ENCODE measurements around a stretch of chr1.

GRCh38 chr1:20666786-20667207, 5.6 kb upstream of the DDOST start:
- PRO-cap, result no peak
- RAMPAGE, long total RNA, 2 experiments, result no peak in any of the 2 experiments

DNA sequence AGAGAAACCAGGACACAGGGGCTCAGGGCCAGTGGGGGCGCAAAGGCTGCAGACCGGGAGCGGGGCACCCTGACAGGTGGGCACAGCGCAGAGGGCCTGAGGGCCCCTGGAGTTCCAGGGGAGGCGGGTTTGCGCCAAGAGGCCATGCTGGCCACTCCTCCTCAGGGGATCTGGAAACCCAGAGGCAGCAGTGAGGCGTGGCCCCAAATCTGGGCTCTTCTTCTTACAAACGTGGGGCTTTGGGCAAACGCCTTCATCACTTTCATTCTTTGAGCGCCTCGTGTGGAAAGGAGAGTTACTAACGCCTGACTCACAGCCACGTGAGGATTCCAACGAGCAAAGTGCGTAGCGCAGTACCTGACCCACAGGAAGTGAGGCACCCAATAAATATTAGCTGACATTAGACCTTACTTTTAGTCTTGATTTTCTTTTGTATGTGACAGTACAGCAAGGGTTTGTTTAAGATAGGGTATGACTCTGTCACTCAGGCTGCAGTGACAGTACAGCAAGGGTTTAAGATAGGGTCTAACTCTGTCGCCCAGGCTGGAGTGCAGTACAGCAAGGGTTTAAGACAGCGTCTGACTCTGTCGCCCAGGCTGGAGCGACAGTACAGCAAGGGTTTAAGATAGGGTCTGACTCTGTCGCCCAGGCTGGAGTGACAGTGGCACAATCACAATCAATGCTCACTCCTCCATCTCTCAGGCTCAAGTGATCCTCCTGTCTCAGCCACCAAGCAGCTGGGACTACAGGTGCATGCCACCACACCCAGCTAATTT, 635 bp upstream of the SH2D5 start:
- PRO-cap, result unidirectional peak, minus-strand start at position 271 of the sequence
- RAMPAGE, long total RNA, 2 experiments, result no peak in any of the 2 experiments

DNA sequence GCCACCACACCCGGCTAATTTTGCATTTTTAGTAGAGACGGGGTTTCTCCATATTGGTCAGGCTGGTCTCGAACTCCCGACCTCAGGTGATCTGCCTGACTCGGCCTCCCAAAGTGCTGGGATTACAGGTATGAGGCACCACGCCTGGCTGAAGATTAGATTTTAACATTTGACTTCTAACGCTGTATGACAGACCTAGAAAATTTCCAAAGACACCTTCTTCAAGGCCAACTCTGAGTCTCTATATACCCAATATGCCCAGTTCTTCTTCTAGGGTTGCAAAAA, 25.0 kb upstream of the SH2D5 start:
- PRO-cap, result no peak
- RAMPAGE, long total RNA, 2 experiments, result no peak in any of the 2 experiments

- PRO-cap, result no peak
- RAMPAGE, long total RNA, 2 experiments, result no peak in any of the 2 experiments
Measured at GRCh38 chr1:20787912-20788411, 855 bp upstream of the HP1BP3 start.

DNA sequence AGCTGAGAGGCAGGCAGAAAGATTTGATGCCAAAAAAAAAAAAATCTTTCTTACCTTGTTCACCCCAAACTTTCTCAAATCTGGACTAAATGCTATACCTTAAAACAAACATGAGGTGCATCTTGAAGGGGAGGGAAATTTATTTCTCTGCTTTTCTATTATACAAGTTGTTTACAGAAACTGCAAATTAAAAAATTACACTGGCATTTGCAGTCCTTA, 19.6 kb upstream of the HP1BP3 start:
- PRO-cap, result no peak
- RAMPAGE, long total RNA, 2 experiments, result no peak in any of the 2 experiments

GRCh38 chr1:20972871-20973261, 185.8 kb upstream of the HP1BP3 start:
- PRO-cap, result no peak
- RAMPAGE, long total RNA, 2 experiments, result no peak in any of the 2 experiments

DNA sequence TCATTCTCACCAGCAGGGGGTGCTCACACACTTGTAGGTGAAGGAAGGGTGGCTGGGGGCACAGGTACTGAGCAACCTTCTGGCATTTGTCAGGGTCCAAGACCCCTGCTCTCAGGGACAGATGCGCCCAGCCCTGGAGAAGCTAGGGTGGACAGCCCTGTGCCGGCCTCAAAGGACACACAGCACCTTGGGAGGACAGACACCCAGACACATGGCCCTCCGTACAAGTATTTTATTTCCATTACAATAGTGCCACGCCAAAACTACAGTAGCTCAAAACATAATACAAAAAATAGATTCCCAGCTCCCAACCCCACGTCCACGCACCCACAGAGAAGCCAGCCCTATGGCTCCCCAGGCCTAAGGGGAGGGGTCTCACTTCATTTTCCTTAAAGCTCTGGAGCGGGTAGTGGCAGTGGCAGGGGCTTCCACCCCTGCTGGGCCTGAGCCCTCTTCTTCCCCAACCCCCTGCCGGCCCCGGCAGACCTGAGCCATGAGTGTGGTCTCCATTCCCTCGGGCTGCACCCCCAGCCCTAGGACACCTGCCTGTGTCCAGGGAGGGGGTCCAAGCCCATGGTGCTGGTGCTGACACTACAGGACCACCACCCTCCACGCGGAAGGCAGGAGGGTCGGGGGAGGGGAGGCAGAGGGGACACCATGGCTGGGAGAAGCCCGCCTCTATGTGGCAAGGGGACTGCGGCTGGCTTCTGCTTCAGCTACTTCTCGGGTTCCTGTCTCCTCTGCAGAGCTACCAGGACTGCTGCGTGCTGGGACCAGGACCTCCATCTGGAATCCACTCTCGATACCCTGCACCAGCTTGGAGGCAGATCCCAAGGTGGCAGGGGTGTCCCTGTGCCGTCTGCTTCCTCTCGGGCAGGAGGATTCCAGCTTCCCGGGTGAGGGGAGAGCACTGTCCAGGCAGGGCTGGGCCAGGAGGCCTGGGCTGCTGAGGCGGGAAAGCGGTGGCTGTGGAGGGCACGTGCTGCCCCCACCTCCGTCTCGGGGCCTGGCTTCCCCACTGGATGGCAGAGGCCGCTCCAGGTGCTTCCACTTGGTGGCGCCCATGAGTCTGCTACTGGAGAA, 40.7 kb upstream of the EIF4G3 start:
- PRO-cap, result no peak
- RAMPAGE, long total RNA, 2 experiments, result no peak in any of the 2 experiments

- PRO-cap, result no peak
- RAMPAGE, long total RNA, 2 experiments, result no peak in any of the 2 experiments
Measured at GRCh38 chr1:21268276-21269178, 21.7 kb downstream of the ECE1 start.

DNA sequence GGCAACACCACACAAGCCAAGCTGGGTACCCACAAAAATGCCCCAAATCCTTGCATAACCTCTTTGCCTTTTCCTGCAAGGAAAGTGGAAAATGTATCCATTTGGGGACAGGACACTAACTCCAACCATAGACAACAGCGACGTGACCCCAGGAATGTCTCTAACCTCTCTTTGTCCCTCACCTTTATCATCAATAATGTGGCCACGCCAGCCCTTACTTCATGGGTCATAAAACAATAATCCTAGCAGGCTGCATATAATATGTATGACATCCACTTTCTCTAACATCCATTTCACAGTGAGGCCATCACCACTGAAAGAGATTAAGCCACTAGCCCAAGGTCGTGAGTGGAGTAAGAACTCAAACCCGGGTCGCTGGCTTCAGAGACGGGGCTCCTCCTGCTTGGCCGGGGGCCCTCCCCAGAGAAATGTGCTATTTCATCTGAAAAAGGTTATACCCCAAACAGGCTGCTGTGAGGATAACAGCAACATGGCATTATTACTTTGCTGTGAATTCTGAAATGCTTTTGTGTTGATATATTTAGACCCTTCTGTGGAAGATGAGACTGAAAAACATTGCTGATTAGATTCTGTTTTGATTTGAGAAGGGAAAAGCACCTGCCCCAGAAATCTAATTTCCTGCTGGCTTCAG, 2.0 kb downstream of the ECE1 start:
- PRO-cap, result no peak
- RAMPAGE, long total RNA, 2 experiments, result no peak in any of the 2 experiments

GRCh38 chr1:21310663-21311165, 20.5 kb upstream of the ECE1 start:
- PRO-cap, result no peak
- RAMPAGE, long total RNA, 2 experiments, result no peak in any of the 2 experiments

GRCh38 chr1:21317186-21317963, 27.1 kb upstream of the ECE1 start:
- PRO-cap, result bidirectional peak, plus-strand start at chr1:21317698, minus-strand start at chr1:21317449
- RAMPAGE, long total RNA, 2 experiments, result no peak in any of the 2 experiments

GRCh38 chr1:21325754-21326391, 35.6 kb upstream of the ECE1 start:
- PRO-cap, result no peak
- RAMPAGE, long total RNA, 2 experiments, result no peak in any of the 2 experiments

GRCh38 chr1:21335637-21336364, 45.5 kb upstream of the ECE1 start:
- PRO-cap, result no peak
- RAMPAGE, long total RNA, 2 experiments, result no peak in any of the 2 experiments

- PRO-cap, result no peak
- RAMPAGE, long total RNA, 2 experiments, result no peak in any of the 2 experiments
Measured at GRCh38 chr1:21436520-21437545, 3.1 kb upstream of the NBPF3 start.

DNA sequence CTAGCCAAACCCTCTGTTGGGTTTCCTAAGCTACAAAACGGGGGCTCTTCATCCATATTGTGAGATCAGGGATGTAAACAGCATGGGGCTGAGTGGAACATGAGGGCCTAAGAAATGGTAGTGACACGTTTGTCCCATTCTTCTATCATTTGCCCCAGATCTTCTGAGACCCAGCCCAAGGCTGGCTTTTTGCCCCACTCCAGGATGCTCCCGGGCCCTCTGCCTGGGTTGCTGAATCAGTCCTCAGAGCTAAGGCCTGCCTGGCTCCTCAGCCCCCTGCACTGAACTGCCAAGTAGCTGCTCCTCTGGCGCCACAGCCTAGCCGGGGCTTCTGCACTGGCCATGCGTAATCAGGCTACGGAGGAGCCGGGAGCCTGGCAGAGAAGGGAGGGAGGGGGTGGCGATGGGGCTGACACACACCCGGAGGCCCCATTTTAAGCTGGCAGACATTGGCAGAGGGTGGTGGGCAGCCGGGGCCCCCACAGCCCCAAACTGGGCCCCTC, 38.5 kb downstream of the ALPL start:
- PRO-cap, result no peak
- RAMPAGE, long total RNA, 2 experiments, result no peak in any of the 2 experiments

- PRO-cap, result bidirectional peak, plus-strand start at chr1:21622704, minus-strand start at chr1:21622554
- RAMPAGE, long total RNA, 2 experiments, result no peak in any of the 2 experiments
Measured at GRCh38 chr1:21622327-21622868, 46.8 kb downstream of the RAP1GAP start.

- PRO-cap, result no peak
- RAMPAGE, long total RNA, 2 experiments, result no peak in any of the 2 experiments
Measured at GRCh38 chr1:21723834-21724438, 54.8 kb upstream of the RAP1GAP start.

DNA sequence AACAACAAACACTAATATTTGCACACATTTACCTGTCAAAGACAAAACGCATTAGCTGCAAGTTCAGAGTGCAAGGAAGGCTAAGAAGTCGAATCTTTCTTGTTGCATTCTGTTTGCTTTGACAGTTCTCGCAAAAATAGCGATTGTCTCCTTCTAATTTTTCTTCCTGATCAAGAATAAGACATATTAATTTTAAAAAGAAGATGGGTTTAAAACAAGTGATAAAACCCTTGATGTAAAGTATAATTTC, 34.9 kb downstream of the USP48 start:
- PRO-cap, result no peak
- RAMPAGE, long total RNA, 2 experiments, result no peak in any of the 2 experiments

GRCh38 chr1:21816838-21817291, 4.8 kb downstream of the LDLRAD2 start:
- PRO-cap, result no peak
- RAMPAGE, long total RNA, 2 experiments, result no peak in any of the 2 experiments

DNA sequence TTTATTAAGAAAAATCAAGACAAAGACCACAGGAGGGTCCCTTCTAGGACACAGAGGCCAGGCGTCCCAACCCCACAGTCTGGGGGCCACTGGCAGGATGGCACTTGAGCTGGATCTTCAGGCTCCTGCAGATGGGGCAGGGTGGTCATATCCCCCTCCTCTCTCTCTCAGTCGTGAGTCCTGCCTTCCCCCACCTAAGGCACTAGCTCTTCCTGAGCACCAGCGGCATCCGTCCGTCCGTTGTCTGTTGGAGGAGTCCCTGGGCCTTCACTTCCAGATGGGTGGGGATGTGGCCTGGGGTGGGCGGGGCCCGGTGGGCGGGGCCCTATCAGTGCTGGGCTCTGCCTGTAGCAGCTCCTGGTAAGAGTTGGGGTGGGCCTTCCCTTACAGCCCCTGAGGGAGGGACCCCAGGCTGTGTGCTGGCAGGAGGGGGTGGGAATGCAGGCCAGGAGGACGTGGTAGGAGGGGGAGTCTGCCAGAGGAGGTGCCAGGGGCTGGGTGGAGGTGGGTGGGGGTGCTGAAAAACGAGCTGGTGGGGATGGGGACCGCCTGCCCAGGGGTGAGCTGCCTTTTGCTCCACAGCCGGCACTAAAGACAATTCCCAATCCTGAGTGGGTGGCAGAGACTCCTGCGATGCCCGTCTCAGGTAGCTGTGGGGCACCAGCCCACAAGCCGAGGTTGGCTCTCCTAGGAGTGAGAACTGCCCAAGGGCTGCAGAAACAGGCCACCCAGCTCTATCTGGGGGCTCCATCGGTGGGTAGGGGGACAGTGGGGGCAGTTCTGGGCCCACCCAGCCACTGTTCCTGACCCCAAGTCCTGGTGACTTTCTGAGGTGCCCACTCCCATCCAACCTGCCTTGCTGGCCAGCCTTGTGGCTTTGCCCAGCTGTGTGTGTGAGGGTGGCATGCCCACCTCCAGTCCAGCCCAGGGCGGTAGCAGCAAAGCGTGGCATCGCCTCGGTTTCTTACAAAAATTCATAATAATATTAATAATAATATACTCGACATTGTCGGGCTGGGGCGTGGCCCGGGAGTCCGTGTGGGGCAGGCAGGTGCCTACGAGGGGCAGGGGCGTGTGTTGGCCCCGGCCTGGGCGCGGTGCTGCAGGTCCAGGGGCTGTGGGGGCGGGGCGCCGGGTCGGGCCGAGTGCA, 10.6 kb downstream of the LDLRAD2 start:
- PRO-cap, result unidirectional peak, minus-strand start at position 246 of the sequence
- RAMPAGE, long total RNA, 2 experiments, result no peak in any of the 2 experiments